Bile duct (tissue), 1 donor: ENCODE data around the gene PPIB.

DNA sequence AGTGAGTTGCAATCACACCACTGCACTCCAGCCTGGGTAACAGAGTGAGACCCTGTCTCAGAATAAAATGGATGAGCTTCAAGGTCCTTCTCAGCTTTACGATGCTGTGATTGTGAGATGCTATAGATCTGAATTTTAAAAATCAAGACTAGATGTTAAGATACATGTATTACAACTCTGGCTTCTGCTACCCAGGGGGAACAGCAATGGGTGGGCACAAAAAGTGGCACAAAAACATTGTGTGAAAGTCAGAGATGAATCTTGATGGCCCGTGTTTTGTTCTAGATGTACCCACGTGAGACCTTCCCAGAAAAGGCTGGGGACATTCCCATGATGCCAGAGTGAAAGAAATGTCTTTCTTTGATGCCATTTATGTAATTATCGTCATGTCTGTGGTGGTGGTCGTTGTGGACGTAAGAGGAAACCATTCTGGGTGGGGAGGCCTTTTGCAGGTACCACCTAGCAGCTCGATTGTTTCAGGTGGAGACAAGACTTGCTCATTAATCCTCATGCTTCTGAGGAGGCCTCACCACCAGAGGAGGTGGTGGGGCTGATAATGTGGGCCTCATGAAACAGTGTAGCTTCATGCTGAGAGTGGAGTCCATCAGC is 58.3 kb upstream of the USP3 start:
- PRO-cap = no peak

- PRO-cap = no peak
These were observed 5.5 kb upstream of the USP3 start for GRCh38 chr15:63498769-63499480.

- PRO-cap = unidirectional peak, minus-strand start at chr15:63630552
These were observed 33.2 kb downstream of the FBXL22 start for GRCh38 chr15:63630312-63630905.

- PRO-cap = no peak
These were observed 80.9 kb downstream of the FBXL22 start for GRCh38 chr15:63677676-63678830.

GRCh38 chr15:63708071-63708649 is 111.0 kb downstream of the FBXL22 start:
- PRO-cap = no peak

GRCh38 chr15:63807138-63807889 is 26.4 kb downstream of the HERC1 start:
- PRO-cap = no peak

DNA sequence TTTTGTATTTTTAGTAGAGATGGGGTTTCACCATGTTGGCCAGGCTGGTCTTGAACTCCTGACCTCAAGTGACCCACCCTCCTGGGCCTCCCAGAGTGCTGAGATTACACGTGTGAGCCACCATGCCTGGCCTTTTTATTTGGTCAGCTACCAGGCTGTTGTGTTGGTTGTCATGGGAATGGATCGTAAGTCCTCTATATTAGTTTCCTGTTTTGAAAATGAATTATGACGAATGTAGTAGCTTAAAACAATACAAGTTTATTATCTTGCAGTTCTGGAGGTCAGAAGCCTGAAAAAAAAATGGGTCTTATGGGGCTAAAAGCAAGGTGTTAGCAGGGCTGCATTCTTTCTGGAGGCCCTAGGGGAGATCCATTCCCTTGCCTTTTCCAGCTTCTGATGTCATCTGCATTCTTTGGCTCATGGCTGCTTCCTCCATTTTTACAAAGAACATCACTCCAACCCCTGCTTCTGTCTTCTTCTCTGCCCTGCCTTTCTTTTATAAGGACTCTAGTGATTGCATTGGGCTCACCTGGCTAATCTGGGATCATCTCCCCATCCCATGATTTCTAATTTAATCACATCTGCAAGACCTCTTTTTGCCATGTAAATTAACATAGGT is 25.2 kb upstream of the HERC1 start:
- PRO-cap = no peak

DNA sequence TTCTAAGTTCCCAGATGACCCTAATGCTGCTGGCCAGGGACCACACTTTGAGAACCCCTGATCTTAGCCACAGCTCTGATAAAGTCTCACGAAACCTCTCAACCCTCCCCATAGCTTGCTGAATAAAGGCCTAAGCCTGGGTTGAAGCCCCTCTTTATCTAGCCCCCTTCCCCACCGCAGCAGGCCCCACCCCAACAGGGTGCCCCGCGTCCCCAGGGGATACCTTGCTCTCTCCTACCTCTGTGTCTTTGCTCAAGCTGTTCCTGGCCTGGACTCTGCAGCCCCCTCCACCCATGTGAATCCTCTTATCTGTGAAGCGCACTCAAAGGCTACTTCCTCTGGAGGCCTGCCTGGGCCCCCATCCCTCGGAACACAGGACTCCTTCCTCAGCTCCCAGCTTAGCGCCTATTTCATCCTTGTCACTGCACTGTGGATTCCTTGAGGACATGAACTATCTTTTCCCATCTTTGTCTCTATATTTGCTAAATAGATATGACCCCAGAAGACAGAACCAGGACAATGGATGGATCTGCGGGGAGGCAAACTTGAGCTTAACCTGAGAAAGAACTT is 61.4 kb upstream of the HERC1 start:
- PRO-cap = no peak

GRCh38 chr15:63942604-63943249 is 103.6 kb downstream of the DAPK2 start:
- PRO-cap = no peak

- PRO-cap = no peak
These were observed 74.9 kb downstream of the DAPK2 start for GRCh38 chr15:63971288-63971951.

- PRO-cap = bidirectional peak, plus-strand start at chr15:64163388, minus-strand start at chr15:64163022
These were observed at the start of gene PPIB for GRCh38 chr15:64162456-64163637. Gene PPIB, minus strand, starts transcription at chr15:64163022.

- PRO-cap = no peak
These were observed 55.5 kb downstream of the CSNK1G1 start for GRCh38 chr15:64300331-64300927.

DNA sequence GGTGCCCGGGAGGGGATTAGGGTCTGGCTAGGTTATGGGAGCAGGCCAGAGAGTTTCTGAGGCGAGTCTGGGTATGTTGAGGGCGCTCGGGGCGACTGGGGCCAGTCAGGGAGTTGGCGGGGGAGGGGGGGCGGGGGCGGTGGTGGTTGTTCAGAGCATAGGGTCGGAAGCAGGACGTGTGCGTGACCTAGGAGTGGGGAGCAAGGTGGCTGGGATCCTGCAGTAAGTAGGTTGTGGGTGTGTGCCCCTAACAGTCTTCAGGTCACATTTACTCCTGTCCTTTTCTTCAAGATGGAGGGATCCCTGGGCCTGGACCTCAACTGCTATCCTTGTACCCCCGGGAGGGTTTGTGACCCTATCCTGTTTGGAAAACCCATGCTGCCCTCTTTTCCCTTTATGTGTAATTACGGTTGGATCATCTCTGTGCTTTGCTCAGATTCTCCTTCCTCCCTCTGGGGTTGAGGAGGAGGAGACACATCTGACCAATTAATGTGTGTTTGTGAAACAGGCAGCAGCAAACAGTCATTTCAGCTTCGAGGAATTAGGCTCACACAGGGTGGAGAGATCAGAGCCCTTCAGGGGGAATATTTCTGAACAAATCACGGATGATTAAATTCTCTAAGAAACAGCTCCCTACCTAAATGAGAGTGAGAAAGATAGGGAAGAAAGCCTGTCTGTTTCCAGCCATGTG is 864 bp downstream of the ZNF609 start:
- PRO-cap = bidirectional peak, plus-strand start at position 526 of the sequence, minus-strand start at position 402 of the sequence

GRCh38 chr15:64501681-64502561 is 41.5 kb downstream of the ZNF609 start:
- PRO-cap = no peak

- PRO-cap = no peak
These were observed 140.8 kb downstream of the RBPMS2 start for GRCh38 chr15:64634467-64635041.

DNA sequence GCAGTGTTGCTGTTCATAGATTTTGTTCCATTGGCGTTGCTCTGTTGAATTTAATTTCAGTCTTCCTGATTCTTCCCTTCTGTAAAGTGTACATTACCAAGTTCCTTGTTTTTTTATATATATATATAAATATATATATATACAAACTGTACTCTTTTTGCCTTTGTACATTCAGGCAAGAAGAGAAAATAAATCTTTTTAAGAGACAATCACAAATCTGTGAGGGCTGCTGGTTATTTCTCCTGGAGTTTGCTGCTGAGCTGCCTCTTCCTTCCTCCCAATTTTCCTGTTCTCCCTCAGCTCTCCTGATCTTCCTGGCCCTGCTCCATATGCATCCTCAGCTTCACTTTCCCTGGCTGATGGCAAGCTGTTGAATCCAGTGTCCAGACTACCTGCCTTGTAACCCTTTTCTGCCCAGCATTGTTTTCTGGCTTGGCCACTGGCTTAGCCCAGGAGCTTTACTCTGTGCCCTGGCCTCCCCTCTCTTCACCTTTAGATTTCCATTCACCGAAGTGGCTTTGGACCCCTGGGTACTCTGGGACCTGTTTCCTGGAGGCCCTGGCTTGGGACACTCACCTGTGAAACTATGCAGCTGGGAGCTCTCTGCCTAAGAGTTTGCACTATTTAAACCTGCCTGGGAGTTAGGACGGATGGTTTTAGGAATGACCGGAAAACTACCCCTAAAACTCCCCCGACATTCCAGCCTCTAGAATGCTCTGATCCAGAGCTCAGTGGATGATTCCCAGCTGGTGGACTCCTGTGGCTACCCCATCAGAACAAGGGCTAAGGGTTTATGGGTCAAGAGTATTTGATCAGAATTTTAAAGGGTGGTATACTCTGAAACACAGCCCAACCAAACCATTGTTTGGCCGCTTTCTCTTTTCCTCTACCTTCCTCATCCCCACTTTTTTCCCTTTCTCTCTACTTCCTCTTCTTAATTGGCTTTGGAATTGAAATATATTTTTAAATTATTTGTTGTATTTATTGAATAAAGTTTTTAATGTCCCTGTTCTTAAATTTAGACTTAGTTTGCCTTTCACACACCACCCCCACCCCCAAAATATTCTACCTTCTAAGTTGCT is 90.0 kb downstream of the RBPMS2 start:
- PRO-cap = no peak

GRCh38 chr15:64893308-64894341 is 18.1 kb upstream of the ANKDD1A start:
- PRO-cap = bidirectional peak, plus-strand start at chr15:64894001, minus-strand start at chr15:64893839; bidirectional peak, plus-strand start at chr15:64894258, minus-strand start at chr15:64894138

DNA sequence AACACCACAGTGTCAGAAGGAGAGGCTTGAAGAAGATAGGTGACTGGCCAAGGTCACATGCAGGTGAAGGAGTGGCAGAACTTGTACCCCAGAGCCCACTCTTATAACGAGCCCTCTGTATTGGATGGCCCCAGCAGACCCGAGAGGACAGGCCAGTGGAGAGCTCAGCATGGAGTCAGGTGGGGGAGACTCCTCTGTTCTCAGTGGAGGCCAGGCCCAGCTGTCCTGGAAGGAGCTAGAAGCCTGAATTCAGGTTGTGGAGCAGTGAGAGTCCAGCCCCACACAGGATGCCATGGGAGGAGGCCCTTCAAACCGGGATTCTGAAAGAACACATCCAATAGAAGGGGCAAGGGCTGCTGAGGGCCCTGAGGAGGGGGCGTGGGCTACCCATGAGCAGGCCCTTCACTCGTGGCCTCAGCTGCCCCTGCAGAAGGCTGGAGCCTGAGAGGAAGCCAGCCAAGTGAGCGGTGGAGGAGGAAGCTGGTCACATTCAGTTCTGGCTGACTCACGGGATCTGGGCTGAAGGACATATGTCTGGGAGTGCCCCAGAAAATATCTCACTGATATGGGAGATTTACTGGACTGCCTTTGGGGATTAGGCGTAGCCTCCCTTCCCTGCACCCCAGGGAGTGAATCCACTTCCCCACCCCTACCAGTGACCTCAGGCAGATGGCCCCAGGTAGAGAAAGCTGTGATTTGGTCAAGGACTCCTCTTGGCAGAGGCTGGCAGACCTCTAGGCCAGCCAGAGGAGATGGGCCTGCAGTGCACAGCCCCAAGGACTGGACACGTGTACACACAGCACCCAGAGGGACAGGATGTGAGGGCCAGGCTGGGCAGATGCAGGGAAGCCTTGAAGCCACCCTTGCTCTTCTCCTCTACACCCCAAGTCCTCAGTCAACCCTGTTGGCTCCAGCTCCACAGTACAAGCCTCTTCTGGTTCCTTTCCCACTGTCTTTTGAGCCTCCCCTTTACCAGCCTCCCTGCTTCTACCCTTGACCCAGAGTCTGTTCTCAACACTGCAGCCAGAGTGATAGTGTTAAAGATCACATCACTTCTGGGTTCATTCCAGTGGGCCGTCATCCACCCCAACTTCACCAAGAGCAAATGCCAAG is 14.3 kb upstream of the ANKDD1A start:
- PRO-cap = no peak

DNA sequence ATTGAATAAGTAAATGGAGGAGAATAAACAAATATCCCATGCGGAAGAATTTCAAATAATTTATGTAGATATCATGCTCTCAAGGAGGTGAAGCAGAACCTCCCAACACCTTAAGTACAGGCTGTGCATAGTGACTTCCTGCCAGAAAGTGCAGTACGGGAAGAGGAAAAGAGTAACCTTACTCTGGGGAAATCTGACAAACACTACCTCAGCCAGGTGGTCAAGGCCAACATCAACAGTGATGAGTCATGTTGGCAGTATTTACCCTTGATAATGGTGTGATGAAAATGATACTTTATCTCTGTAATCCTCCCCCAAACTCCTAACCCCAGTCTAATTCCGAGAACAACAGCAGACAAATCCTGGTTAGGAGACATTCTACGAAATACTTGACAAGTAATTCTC is 26.4 kb downstream of the ANKDD1A start:
- PRO-cap = no peak

DNA sequence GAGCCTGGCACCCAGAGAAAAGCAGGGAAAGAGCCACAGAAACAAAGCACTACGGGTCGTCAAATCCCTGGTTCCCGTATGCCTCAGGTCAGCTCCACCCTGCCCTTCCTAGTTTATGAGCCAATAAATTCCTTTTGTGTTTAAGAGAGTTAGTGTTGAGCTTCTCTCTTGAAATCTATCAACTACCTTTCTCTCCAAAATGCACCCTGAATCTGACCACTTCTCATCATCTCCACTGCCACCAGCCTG is 2.2 kb upstream of the SLC51B start:
- PRO-cap = no peak